Parotid gland (tissue), 1 donor: Measurements from ENCODE around the genes INF2 and NUDT14.

DNA sequence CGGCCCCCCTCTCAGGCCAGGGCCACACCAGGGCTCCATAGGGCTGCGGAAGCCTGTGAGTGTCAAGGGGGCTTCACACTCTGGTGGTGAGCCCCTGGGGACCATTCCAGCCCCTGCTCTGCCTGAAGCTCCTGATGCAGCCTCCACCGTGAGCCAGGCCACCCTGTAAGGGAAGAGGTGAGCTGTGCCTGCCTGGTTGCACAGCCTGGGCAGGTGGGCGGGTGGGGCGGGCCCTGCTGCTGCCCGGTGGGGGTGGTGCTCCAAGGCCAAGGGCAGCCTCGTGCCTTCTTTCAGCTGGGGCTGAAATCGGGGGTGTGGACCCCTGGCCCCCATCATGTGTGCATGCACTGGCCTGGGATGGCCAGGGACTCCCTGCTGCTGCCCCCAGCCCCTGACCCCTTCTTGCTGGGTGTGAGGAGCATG, 25.2 kb upstream of the KIF26A start:
- PRO-cap: no peak

DNA sequence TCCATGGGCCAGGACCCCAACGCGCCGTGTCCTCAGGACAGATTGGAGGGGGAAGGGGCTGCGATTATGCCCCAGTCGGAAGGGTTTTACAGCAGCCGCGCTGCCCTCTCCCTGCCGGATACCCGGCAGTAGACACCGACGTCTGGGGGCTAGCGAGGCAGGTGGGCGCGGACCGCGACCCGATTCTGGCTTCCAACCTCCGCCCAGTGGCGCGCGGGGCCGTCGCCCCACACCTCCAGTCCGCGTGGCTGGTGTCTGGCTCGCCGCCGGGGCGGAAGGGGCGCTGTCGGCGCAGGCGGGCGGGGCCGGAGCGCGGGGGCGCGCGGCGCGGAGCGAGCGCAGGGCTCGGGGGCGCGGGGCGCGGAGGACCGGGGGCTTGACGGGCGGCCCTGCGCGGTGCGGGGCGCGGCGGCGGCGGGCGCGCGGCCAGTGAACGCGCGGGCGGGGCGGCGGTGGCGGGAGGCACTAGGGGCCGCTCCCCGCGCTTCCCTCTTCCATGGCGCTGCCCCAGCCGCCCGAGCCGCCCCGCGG, 2.4 kb upstream of the KIF26A start:
- PRO-cap: no peak

- PRO-cap: unidirectional peak, plus-strand start at chr14:104137873
These were observed 755 bp upstream of the KIF26A start for GRCh38 chr14:104137499-104138164.

DNA sequence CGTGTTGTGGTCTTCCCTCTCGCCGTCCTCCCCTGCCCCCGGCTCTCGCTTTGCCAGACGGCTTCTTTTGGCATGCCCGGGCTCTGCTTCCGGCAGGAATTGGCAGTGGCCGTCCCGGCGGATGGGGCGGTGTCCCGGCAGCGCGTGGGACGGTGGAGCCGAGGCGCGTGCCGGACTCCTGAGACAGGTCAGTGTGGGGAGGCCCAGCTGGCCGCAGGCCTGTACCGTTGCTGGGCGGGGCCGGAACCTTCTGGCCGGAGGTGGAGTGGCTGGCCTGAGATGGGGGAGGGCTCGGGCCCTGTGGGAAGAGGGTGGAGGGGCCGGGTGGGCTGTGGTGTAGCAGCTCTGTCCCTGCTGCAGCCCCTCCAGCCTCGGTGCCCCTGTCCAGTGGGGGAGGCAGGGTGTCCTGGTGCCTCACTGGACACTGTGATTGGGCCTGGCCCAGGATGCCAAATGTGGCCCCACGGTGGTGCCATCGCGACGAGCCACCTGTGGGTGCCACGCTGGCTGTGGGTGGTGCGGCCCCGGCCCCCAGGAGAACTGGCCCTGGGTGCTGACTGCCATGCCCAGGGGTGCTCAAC, 17.3 kb downstream of the KIF26A start:
- PRO-cap: no peak

- PRO-cap: no peak
These were observed 87.3 kb downstream of the KIF26A start for GRCh38 chr14:104225443-104226331.

DNA sequence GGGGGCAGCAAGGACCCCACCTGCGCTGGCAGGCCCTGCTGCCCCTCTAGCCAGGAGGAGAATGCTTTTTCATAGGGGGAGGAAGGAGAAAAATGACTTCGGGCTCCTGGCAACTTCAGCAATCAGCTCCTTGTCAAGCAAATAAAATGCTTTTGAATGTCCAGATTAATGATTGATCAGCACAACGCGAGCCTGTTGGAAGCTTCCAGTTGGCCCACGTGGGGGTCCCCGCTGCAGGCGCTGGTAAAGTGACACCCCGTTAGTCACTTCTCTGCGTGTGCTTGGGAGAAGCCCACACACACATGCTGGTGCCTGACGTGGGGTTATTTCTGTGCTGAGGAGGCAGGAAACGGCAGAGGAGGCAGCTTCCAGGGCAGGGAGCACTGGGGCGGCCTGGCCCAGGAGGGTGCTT, 101.4 kb downstream of the KIF26A start:
- PRO-cap: no peak

DNA sequence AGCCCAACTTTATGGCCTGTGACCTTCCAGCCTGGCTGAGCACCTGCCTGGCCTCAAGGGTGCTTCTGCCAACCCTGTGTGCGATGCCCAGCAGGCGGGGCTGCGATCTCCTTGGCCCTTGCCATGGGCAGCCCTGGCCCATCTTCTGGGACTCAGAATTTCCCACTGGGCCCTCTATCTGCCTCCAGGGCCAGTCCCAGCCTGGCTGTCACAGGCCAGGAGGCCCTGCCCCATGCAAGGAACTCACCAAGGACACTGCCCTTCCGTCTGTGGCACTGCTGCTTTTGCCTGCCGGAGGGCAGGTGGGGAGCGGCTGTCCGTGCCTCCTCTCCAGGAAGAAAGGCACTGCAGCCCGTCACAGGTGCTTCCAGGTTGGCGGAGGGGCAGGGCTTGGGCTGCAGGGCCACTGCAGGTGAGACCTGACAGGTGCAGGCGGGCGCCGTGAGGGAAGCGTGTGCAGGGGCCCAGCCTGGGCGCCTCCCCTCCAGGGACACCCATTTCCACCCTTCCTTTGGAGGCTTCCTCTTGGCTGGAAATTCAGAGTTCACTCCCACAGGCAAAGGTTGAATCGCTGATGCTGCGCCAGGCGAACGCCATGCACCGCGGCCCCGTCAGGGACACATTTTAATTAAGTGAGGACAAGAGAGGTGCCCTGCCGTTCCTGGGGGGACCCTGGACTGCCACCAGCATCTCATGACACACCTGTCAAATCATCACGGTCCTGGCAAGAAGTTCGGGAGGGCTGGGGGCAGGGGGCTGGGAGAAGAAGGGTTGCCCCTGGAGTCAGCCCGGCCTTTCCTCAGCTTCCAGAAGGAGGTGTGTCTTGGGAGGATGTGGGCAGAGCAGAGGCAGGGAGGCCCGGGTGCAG, 178.0 kb downstream of the KIF26A start:
- PRO-cap: no peak

DNA sequence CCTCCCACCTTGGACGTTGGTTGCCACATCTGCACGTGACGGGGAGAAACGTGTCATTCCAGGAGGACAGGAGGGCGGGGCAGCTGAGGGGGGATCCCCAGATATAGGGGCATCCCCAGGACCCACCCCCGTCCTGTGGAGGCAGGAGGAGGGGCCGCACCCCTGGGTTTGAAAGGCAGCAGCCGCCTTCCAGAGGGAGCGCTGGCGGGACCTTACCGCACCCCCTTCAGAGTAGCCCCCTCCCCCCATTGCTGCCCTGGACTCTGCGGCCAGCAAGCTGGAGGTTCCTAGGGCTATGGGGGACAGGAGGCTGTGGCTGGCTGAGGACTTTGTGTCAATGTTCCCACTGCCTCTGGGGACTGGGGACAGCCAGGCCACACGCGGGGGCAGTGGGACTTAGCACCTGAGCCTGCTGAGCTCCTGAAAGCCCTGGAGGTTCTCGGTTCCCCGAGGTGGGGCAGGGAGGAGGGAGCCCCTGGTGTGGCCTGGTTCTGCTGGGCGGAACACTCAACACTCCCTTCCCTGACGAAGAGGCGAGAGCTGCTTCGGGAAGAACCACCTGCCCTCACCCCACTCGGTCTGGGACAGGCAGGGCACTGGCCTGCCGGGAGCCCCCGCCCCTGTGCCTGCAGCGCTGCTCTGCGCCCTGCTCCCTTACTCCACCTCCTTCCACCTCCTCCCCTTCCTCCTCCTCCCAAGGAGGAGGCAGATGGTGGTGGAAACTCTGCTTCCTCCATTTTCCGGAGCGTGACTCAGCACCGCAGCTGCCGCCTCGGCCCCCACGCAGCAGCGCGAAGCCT, 12.0 kb upstream of the INF2 start:
- PRO-cap: bidirectional peak, plus-strand start at position 697 of the sequence, minus-strand start at position 581 of the sequence

DNA sequence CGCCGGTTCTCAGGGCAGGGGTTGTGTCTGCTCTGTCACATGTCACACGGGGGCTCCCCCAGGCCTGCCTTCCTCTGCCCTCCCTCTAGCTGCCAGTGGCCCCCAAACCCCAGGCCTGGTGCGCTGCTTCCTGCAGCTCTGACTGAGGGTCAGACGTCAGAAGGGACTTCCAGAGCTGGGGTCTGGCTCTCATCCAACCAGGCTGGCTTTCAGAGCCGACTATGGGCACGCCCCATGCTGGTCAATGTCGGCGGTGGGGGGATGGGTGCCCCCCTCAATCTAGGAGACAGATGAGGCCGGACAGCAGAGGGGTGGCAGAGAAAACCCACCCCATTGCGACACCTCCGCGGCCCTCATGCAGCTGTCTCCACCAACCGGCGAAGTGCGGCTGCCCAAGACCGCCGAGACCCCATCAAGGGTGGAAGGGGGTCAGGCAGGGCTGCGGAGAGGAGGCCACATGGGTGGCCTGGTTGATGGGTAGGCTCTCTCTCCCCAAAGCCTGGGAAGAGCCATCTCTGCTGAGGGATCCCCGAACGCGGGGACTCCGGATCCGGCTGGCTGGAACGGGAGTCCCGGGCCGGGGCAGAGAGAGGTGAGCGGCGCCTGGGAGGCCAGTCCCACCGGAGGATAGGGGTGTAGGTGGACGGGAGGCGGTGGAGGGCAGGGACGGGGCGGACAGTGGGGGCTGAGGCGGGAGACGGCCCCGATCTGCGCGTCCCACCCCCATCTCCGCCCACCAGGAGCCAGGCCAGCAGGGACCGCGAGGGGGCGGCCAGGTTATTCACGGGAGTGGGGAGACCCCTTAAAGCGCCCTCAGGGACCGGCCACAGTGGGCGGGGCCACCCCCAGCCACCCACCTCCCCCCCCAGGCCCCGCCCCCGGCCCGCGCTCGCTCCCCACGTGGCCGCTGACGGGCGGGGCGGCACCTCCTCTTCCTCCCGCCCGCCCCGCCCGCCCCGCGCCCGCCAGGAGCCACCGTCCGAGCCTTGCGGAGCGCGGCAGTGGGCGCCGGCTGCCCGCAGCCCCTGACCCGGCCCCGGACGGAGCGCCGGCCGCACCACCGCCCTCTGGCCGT, at the start of gene INF2:
TSS of gene INF2 (plus strand) at position 965 of the 1,075 bp plus-strand sequence.
- PRO-cap: unidirectional peak, plus-strand start at position 968 of the sequence

DNA sequence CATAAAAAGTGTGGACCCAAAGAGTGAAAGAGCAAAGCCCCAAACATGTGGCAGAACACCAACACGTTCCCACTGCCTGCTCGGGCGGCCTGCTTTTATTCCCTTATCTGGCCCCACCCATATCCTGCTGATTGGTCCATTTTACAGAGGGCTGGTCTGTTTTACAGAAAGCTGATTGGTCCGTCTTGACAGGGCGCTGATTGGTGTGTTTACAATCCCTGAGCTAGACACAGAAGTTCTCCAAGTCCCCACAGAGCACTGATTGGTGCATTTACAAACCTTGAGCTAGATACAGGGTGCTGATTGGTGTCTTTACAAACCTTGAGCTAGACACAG, 2.2 kb upstream of the SIVA1 start:
- PRO-cap: no peak

DNA sequence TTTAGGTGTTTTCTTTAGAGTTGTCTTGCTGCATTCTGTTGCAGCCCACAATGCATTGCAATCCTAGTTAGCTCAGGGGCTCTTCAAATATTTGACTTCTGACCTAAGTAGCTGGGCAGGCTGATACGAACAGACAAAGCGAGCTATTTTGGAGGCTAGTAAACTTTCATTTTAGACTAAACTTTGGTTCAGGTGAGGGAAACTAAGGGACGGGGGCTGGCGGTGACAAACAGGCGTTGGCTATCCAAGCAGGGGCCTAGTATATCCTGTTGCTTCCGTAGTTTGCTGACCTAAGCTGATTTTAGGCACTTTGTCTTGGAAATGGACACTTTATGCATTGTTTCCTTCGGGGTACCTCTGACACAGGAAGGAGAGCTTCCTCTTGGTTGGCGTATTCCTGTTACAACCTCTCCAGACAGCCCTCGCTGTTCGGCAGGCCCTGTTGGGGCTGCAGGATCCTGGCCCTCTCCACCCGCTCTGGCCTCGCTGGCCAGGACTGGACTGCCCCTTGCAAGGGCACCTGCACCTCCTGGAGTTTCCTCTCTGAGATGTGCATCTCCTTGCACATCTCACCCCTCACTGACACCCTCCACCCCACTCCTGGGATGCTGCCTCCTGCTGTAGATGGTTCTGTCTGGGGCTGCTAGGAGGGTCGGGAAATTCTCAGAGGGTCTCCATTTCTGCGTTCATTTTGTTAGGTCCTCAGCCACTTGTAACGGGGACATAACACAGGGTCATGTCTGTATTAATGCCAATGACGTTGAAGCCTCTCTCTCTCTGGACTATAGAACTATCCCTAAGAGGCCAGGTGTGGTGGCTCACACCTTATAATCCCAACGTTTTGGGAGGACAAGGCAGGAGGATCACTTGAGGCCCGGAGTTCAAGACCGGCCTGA, 14.4 kb downstream of the SIVA1 start:
- PRO-cap: no peak

DNA sequence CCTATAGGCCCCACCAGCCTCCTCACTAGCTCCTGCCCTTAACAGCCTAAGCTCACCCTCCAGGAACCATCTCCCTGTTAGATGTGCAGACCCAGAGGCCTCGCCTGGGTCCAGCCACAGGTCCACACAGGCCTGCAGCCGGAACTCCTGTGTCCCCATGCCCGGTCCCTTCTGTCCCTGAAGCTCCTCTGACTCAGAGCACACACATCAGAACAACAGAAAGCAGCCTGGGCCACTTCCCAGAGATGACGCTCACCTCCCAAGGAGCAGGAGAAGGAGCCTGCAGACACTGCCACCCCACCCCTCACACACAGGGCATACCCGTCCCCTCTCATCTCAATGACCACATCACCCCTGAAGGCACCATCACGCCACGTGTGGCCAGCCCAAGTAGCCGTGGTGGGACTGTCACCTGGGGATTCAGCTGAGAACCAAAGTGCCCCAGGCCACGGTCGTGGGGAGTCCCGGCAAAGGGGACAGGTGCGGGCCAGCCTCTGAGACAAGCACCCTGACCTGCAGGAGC, 5.7 kb downstream of the AKT1 start:
- PRO-cap: no peak

DNA sequence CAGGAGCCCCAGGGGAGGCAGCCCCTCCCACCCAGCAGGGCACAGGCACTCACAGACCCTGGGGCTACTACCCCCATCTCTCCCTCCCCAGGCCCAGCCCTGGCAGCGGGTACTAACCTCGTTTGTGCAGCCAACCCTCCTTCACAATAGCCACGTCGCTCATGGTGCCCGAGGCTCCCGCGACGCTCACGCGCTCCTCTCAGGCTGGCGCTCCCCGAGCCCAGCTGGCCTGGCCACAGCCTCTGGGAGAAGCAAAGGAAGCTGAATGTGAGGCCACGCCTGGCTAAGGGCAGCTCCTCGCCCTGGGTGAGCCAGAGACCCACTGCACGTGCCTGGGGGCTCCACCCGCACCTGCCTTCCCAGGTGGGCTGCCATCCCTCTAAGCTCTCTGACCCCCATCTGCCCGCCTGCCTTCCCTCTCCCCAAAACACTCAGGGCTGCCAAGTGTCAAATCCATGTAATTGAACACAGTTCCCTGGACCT, 3.0 kb downstream of the AKT1 start:
- PRO-cap: no peak

GRCh38 chr14:104862062-104862939, 2.8 kb upstream of the CEP170B start:
- PRO-cap: no peak

GRCh38 chr14:105050128-105050897, 14.9 kb downstream of the GPR132 start:
- PRO-cap: no peak

GRCh38 chr14:105058615-105059005, 6.6 kb downstream of the GPR132 start:
- PRO-cap: no peak

DNA sequence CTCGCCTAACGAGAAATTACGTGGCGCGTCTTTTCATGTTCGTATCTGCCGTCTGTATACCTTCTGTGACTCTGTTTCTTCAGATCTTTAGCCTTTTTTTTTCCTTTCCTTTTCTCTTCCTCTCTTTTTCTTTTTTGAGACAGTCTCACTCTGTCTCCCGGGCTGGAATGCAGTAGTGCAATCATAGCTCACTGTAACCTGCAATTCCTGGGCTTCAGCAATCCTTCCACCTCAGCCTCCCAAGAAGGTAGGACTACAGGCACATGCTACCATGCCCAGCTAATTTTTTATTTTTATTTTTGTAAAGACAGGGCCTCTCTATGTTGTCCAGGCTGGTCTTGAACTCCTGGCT, 15.2 kb upstream of the GPR132 start:
- PRO-cap: no peak

DNA sequence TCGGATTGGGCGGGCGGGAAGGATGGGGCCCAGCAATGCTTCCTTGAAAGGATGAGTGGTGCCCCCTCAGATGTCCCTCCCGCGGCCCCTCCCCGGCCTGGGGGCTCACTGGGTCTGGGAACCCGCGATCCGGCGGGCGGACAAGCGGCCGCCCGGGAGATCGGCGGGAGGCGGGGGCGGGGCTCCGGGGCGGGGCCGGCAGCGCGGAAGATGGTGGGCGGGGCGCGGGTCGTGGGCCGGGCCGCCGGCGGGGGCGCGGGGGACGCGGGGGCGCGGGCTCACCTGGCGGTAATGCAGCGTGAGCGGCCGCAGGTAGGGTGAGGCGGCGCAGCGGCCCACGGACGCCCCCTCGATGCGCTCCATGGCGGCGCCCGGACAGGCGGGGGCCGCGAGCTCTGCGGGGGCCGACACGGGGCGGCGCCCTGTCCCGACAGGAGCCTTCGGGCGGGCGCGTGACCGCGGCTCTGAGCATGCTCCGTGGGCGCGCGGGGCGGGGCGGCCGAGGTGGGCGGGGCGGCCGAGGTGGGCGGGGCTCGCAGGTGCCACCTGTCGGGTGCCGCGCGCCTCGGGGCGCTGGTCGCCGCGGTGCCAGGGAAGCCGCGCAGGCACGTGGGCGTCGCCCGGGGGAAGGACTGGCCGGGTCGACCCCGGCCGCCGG, at the start of gene NUDT14:
TSS of gene NUDT14 (minus strand) at position 466 of the 658 bp plus-strand sequence.
- PRO-cap: bidirectional peak, plus-strand start at position 514 of the sequence, minus-strand start at position 466 of the sequence

GRCh38 chr14:105223201-105223792, 25.0 kb upstream of the BTBD6 start:
- PRO-cap: no peak

- PRO-cap: no peak
These were observed 13.1 kb downstream of the BRF1 start for GRCh38 chr14:105287559-105288179.